UCH-1 (cell line): Measurements from ENCODE around the genes KLHL20 and GPR52.

- RRBS: 3% methylated on average over 12 of the region's 53 CpGs
Measured at GRCh38 chr1:173714693-173715842, at the start of gene KLHL20. Gene KLHL20 (plus strand): TSS chr1:173714981.

DNA sequence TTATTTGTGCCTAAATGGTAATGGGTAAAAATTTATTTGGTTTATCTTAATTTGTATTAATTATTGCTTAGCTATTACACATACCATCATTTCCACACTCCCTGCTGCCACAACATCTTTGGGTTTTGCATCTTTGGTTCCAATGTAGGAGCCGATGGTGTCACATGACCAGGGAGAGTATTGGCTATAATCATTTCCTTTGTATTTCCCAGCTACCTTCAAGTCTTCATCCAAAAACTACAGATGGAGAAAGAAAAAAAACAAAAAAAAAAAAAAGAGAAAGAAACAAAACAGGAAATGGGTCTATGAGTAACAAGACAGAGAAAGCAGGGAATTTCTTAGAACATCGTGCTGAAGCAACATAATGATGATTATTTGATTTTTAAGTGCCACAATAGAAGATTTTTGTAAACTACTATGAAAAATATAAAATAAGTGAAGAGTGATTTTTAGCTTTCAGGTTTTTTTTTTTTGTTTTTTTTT, 34.8 kb upstream of the SERPINC1 start:
- RRBS: no CpG with 5 or more reads among the region's 2 CpGs

DNA sequence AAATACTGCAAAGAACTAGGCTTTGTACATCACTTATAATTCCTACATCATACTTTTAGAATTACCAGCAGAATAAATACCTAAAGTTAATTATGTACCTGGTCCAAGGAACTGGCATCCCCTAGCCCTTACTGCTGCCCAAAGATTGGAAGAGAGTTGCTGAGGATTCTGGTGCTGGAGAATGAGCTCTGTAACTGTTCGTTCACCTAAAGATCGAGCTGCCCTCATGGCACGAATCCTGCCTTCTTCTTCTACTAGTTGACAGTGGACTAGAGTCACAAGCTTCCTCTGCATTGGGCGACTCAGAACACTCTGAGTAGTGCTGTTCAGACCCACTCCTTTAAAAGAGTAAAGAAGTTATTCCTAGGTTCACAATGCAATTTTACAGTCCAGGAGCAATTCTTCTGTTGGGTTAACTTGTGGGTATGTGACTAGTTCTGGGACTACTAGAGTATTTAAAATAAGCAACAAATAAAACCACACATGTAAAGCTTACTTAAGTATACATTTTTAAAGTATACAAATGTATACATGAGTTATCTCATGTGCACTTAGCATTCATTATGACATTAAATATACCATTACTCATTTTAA, 38.7 kb downstream of the RC3H1 start:
- RRBS: no CpG with 5 or more reads among the region's 4 CpGs

DNA sequence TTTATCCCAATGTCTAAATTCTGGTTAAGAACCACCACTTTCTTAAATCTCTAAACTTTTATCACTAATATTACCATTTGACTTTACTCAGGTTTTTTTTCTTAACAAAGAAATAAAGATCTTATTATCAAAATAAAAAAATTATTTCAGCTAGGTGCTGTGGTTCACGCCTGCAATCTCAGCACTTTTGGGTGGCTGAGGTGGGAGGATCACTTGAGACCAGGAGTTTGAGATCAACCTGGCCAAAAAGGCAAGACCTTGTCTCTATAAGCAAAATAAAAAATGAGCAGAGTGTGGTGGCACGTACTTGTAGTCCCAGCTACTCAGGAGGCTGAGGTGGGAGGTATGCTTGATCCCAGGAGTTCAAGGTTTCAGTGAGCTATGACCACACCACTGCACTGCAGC, 23.5 kb downstream of the RC3H1 start:
- RRBS: no CpG with 5 or more reads among the region's 2 CpGs

DNA sequence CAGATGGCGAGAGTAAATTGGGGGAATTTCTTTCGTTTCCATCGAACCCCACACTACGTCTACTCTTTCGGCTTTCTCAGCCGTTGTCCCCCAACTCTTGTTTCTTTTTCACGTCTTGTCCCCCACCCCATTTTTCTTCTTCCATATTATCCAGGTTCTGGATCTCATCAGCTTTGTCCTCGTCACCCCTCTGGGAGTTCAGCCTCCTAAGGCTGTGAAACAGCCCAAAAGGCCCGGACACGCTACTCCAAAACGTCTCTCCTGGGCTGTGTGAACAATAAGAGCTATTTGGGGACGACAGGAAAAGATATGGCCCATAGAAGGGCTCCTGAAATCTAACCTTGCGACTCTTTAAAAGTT, 452 bp upstream of the RC3H1 start:
- RRBS: no CpG with 5 or more reads among the region's 13 CpGs

DNA sequence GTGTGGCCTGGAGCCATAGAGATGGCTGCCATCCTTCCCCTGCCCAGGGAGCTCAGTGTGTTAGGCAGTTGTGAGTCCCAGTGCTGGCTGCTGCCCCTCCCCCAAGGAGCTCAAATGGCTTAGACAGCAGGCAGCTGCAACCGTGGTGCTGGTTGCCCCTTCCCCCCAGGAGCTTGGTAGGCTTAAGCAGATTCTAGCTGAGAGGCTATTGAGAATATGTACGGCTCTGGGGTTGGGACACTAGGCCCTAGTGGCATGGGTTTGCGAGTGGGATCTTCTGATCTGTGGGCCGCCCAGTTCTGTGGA, 28.0 kb upstream of the RABGAP1L start:
- RRBS: no CpG with 5 or more reads among the region's 4 CpGs

- RRBS: no CpG with 5 or more reads among the region's 7 CpGs
Measured at GRCh38 chr1:174383681-174384015, 64.1 kb upstream of the GPR52 start.

- RRBS: no CpG with 5 or more reads among the region's 10 CpGs
Measured at GRCh38 chr1:174447787-174448467, at the start of gene GPR52. Gene GPR52 (plus strand): TSS chr1:174447964.

DNA sequence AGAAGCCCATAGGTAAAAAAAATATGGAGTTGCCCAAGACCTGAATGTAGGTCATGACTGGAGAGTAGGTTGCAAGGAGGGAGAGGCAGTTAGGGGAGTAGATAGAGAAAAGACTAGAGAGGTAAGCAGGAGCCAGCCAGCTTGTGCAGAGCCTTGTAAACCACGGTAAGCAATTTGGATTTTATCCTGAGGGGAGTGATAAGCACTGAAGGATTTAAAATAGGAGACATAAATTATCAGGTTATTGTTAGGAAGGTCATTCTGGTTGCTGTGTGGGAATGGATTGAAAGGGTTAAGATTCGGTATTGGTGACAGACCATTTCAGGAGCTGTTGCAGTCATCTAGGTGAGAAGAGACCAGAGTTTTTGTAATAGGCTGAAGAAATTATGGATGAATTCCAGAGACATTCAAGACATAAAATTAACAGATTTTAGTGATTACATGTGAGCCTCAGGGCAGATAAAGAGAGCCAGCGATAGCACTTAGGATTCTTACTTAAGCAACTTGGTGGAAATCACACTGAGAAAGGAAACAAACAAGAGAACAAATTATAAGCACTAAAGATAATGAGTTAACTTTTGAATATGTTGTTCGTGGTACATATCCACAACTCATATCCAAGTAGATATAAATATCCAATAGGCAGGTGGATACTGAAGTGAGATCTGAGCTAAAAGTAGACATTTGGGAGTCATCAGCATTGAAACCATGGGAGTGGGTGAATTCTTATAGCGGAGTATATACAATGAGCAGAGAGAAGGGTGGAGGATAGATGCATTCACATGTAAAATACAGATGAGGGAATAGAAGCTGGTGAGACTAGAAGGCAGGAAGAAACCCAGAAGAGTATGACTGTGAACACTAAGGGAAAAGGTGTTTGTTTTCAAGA, 182.1 kb upstream of the CACYBP start:
- RRBS: no CpG with 5 or more reads among the region's 5 CpGs

DNA sequence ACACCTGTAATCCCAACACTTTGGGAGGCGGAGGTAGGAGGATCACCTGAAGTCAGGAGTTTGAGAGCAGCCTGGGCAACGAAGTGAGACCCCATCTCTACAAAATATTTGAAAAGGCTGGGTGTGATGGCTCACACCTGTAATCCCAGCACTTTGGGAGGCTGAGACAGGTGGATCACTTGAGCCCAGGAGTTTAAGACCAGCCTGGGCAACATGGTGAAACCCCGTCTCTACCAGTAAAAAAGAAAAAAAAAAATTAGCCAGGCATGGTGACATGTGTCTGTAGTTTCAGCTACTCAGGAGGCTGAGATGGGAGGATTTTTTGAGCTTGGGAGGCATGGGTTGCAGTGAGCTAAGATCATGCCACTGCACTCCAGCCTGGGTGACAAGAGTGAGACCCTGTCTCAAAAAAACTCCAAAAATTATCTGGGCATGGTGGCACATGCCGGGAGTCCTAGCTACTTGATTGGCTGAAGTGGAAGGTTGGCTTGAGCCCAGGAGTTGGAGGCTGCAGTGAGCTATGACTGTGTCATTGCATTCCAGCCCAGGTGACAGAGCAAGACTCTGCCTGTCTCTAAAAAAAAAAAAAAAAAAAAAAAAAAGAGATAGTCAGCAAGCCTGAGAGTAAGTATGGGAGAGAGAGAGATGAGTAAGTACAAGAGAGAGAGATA, 181.0 kb upstream of the CACYBP start:
- RRBS: no CpG with 5 or more reads among the region's 4 CpGs

DNA sequence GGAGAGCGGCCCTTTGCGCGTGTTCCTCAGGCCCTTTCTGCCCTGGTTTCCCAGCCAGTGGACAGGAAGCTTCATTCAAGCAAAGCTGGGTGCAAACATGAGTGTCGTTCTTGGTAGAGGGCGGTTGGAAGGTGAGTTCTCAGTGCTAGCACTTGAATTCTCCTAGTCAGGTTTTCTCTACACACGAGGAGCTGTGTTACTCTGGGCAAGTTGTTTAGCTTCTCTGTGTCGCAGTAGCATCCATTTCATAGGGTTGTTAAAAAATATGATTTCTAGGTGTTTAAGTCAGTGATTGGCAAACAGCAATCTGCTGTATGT, 681 bp downstream of the CACYBP start:
- RRBS: no CpG with 5 or more reads among the region's 7 CpGs

GRCh38 chr1:175169122-175169800, 23.3 kb downstream of the KIAA0040 start:
- RRBS: no CpG with 5 or more reads among the region's 3 CpGs

GRCh38 chr1:175209056-175209597, 16.6 kb upstream of the KIAA0040 start:
- RRBS: no CpG with 5 or more reads among the region's 6 CpGs

DNA sequence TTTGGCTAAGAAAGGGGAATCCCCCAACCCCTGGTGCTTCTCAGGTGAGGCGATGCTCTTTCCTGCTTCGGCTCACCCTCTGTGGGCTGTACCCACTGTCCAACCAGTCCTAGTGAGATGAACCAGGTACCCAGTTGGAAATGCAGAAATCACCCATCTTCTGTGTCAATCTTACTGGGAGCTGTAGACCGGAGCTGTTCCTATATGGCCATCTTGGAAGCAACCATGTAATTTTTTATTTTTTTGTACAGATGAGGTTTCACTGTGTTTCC, 69.5 kb upstream of the KIAA0040 start:
- RRBS: no CpG with 5 or more reads among the region's 3 CpGs

- RRBS: 12% methylated on average over 5 of the region's 9 CpGs
Measured at GRCh38 chr1:175494062-175494425, 249.4 kb downstream of the TNR start.

DNA sequence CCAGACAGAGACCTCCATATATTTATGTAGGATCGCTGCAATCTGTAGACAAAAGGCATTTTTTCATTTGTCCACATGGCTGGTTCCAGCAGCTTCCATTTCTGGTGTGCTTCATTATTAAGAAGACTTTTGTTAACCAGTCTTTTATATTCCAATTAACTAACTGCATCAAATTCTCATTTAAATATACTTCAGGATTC, 224.9 kb upstream of the TNR start:
- RRBS: no CpG with 5 or more reads among the region's 1 CpG

DNA sequence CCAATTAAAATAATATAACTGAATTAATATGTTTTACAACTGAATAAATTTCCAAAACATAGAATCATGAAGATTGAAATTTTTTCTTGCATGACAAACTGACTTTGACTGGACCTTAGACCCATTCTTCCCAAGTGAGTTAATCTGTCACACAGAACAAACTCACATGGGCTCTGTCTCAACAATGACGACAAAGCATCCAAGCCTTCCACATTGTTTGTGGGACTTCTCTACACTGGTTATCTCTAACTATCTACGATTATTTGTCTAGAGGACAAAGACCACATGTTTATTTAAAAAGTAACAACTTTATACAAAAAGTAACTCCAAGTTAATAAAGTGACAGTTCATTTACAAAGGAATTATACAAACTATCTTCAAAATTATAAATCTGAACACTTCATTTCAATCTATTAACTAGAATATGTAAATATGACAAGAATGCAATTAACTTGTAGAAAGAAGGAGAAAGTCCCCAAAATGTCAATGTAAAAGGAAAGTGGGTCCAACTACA, 56.7 kb downstream of the COP1 start:
- RRBS: no CpG with 5 or more reads among the region's 2 CpGs

DNA sequence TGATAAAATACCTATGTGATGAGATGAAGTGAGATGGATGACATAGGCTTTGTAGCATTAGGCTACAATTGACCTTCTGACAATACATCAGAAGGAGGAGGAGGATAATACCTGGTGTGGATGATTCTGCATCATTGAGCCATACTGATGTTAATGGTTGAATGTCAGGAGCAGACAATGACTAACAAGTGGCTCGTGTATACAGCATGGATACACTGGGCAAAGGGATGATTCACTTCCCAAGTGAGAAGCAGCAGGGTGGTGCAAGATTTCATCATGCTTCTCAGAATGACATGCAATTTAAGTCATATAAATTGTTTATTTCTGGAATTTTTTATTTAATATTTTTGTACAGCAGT, 34.3 kb upstream of the COP1 start:
- RRBS: no CpG with 5 or more reads among the region's 1 CpG

- RRBS: no CpG with 5 or more reads among the region's 2 CpGs
Measured at GRCh38 chr1:176795264-176795610, 332.3 kb downstream of the PAPPA2 start.

GRCh38 chr1:176939940-176940299, 224.6 kb downstream of the ASTN1 start:
- RRBS: no CpG with 5 or more reads among the region's 1 CpG